ENCODE data around the genes ACSBG1 and CHRNA3.

GRCh38 chr15:78234299-78234987 is at the start of gene ACSBG1:
Gene ACSBG1 (minus strand): TSS chr15:78234565.
- PRO-cap = no peak
- RAMPAGE, long total RNA, 2 experiments = no peak in any of the 2 experiments

- PRO-cap = no peak
- RAMPAGE, long total RNA, 2 experiments = no peak in any of the 2 experiments
These were observed 14.5 kb upstream of the HYKK start for GRCh38 chr15:78492678-78493568.

GRCh38 chr15:78546486-78546747 is 6.2 kb downstream of the PSMA4 start:
- PRO-cap = no peak
- RAMPAGE, long total RNA, 2 experiments = no peak in any of the 2 experiments

DNA sequence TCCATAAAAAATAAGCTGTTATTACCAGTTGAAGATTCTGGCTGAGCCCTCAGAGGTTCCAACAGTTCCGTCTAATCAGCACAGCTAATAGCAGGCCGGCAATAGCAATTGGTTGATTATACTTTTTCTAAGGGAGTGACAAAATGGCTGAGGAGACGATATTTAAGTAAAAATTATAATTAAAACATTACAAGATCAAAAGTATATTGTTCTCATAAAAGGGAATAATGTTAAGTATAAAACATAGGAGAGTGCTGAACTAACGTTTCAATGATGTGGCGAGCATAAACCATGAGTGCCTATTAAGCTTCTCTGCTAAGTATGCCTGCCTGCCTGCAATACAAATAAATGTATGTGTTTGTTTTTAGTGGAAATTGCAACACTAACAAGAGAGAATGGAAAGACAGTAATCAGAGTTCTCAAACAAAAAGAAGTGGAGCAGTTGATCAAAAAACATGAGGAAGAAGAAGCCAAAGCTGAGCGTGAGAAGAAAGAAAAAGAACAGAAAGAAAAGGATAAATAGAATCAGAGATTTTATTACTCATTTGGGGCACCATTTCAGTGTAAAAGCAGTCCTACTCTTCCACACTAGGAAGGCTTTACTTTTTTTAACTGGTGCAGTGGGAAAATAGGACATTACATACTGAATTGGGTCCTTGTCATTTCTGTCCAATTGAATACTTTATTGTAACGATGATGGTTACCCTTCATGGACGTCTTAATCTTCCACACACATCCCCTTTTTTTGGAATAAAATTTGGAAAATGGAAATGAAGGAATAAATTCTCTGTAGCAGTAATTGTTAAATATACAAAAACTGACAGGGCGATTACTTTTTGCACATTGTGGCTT is 8.4 kb downstream of the PSMA4 start:
- PRO-cap = no peak
- RAMPAGE, long total RNA, 2 experiments = no peak in any of the 2 experiments

DNA sequence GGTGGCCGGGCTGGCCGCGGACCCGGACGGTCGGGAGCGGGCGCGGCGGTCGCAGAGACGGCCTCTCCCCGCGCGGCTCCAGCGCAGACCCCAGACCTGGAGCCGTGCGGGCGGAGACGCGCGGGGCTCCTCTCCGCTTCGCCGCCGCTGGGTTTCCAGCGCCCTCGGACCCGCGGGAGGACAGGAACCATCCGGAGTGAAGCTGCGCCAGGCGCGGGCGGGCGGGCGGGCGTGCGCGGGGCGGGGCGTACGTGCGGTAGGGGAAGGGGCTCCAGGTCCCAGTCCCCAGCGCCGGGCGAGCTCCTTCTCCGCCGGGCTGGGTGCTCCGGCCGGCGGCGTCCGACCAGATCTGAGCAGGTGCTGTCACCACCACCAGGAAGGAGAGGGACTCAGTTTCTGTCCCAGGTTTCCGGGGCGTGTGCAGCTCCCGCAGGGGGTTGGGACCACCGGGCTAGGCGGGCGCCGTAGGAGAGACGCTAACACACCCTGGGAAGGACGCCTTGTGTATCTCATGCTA is at the start of gene CHRNA3:
TSS of gene CHRNA3 (minus strand) at position 198 of the 517 bp plus-strand sequence.
- PRO-cap = no peak
- RAMPAGE, long total RNA, 2 experiments = no peak in any of the 2 experiments

- PRO-cap = no peak
- RAMPAGE, long total RNA, 2 experiments = no peak in any of the 2 experiments
These were observed 20.1 kb upstream of the CHRNB4 start for GRCh38 chr15:78660959-78661699.

DNA sequence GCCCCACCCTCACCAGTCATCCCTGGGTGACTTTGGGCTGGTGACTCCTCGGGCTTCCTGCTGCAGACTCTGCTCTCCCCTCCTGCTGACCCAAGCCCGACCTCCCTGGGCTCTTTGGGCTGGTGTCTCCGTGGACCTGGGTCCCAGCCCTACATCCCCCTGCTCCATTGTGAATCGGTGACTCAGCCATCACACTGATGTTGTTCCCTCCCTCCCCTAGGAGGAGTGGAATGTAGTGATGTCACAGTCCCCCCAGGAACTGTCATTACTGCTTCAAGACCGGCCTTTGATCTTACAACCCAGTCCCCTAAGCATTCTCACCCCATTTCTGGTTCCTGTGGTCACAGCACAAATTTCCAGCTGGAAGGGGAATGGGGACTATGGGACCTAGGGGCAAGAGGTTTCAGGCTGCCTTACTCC is 83.7 kb downstream of the ADAMTS7 start:
- PRO-cap = no peak
- RAMPAGE, long total RNA, 2 experiments = no peak in any of the 2 experiments

DNA sequence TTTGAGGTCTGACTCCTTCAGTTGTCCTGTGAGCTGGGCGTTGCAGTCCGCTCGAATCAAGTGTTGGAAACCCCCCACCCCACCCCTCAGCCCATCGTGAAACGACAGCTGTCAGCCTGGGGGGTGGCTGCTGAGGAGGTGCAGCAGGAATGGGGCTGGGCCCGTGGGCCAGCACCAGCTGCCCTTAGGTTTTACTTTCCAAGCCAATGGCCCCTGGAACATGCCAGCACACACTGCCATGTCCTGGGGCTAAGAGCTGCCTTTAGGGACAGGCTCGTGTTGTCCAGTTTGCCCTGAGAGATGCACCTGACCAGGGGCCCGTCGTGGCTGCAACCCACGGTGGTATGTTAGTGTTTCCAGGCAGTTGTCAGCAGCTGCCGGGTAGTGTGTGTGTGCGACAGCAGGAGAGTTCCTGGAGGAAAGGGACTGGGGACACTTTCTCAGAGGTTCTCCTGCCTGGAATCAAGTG is 56.3 kb downstream of the ADAMTS7 start:
- PRO-cap = no peak
- RAMPAGE, long total RNA, 2 experiments = no peak in any of the 2 experiments

GRCh38 chr15:78756966-78757593 is 54.2 kb downstream of the ADAMTS7 start:
- PRO-cap = no peak
- RAMPAGE, long total RNA, 2 experiments = no peak in any of the 2 experiments

- PRO-cap = no peak
- RAMPAGE, long total RNA, 2 experiments = no peak in any of the 2 experiments
These were observed 19.3 kb upstream of the ADAMTS7 start for GRCh38 chr15:78830431-78831059.

GRCh38 chr15:78872087-78872399 is 647 bp upstream of the MORF4L1 start:
- PRO-cap = no peak
- RAMPAGE, long total RNA, 2 experiments = no peak in any of the 2 experiments

DNA sequence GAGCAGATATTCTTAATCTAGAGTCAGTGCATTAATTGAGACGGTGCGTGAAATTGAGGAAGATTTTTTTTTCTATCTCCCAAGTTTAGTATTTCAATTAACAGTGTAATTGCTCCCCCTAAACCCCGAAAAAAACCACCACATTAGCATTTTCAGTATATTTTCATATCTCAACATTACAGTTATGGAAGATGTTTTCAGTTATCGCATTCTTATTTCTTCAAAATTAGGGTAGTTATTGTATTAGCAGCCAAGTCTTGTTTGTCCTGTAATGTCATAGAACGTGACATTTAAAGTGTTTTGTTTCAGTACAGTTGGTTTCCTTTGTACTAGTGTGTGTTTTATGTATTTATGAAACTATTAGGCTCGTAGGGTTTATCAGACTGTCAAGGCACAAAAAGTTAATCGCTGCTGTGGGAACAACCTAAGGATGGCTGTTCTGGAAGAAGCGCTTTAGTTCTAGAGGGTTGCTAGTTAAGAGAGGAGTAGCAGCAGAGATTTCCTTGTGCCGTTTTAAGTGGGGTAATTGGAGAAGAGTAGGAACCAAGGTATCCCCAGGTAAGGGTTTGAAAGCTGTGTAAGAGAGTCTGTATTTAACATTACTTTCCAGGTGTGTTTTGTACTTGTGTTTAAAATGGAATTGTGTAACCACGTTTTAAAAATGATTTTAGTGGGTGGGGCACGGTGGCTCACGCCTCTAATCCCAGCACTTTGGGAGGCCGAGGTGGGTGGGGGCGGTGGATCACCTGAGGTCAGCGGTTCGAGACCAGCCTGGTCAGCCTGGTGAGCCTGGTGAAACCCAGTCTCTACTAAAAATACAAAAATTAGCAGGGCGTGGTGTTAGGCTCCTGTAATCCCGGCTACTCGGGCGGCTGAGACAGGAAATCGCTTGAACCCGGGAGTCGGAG is 2.4 kb downstream of the MORF4L1 start:
- PRO-cap = no peak
- RAMPAGE, long total RNA, 2 experiments = no peak in any of the 2 experiments

DNA sequence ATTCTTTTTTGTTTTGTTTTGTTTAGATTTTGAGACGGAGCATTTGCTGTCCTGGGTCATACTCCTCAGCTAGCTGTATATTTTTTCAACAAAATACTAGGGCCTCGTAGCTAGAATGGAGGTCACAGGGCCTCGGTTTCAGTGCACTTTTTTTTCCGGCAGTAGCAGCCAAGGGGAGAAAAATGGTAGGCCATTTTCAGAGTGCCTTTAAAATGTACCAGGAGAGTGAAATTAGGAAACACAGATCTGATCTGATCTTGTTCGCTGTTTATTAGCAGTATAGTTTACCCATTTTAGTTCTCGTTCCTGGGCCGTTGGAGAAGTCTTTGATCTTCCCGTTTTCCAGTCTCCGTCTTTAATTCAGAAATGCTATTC is 3.7 kb downstream of the MORF4L1 start:
- PRO-cap = no peak
- RAMPAGE, long total RNA, 2 experiments = no peak in any of the 2 experiments

DNA sequence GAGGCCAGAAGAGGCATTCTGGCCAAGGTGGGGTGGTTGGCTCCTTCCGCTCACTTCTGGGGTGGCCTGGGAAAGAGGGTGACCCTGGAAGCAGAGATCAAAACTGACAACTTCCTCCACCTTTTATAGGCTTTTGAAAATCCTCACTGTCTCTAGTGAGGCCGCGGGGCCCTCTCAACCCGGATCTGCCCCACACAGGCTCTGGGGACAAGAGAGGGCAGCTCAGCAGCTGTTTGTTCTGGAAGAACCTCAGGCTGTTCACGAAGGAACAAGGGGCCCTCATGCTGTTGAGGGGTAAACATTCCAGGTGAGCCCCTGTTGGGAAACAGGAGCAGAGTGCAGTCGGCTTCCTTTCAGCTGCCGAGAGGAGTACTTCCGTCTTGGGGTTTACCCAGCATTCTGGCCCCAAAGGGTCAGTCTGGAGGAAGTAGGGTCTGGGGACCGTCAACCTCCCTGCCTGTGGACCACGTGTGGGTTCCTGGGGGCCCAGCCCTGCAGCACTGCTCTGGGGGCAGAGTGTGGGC is 49.0 kb upstream of the CTSH start:
- PRO-cap = no peak
- RAMPAGE, long total RNA, 2 experiments = no peak in any of the 2 experiments

GRCh38 chr15:79004294-79004860 is 59.5 kb upstream of the CTSH start:
- PRO-cap = no peak
- RAMPAGE, long total RNA, 2 experiments = no peak in any of the 2 experiments

- PRO-cap = no peak
- RAMPAGE, long total RNA, 2 experiments = no peak in any of the 2 experiments
These were observed 45.9 kb upstream of the RASGRF1 start for GRCh38 chr15:79136532-79136731.

DNA sequence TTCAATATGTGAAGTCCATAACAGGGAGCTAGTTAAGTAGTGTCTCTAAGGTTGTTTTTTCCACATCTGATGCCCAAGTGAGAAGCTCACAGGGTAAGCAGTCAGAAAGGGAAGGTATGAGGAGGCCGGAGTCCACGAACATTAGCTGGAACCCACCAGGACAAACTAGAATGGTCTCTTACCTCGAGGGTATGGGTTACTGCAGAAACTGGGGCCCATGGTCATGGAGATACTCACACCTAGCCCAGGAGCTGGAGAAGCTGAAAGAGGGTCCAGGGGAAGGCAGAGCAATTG is 75.0 kb downstream of the MINAR1 start:
- PRO-cap = no peak
- RAMPAGE, long total RNA, 2 experiments = no peak in any of the 2 experiments

- PRO-cap = no peak
- RAMPAGE, long total RNA, 2 experiments = no peak in any of the 2 experiments
These were observed 50.3 kb downstream of the MTHFS start for GRCh38 chr15:79846268-79847175.

DNA sequence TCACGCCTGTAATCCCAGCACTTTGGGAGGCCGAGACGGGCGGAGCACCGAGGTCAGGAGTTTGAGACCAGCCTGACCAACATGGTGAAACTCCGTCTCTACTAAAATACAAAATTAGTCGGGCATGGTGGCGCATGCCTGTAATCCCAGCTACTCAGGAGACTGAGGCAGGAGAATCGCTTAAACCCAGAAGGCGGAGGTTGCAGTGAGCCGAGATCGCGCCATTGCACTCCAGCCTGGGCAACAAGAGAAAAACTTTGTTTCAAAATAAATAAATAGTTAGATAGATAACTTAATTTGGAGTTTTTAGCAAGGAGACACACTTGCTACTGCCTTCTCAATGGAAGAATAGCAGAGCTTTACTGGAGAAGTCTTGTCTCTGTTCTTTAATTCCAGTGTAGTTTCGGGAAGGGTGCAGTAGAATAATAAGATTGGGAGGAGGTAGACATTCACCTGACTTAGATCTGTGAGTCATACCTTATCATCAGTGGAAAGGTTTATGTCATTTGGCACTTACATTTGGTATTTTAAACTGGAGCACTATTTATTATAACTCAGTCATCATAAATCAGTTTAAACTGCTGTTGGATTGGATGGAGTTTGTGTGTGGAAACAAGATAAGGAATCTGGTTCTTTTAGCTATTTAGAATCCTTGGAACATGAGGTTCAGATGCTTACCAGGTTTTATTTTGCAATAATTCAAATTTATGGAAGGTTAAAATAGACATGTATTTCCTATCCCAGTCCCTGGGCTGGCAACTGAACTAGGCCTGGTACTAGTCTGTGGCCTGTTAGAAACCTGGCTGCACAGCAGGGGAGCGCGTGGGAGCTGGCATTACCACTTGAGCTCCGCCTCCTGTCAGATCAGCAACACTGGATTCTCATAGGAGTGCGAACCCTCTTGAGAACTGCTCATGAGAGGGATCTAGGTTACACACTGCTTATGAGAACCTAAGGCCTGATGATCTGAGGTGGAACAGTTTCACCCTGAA is 34.3 kb downstream of the ZFAND6 start:
- PRO-cap = no peak
- RAMPAGE, long total RNA, 2 experiments = no peak in any of the 2 experiments

DNA sequence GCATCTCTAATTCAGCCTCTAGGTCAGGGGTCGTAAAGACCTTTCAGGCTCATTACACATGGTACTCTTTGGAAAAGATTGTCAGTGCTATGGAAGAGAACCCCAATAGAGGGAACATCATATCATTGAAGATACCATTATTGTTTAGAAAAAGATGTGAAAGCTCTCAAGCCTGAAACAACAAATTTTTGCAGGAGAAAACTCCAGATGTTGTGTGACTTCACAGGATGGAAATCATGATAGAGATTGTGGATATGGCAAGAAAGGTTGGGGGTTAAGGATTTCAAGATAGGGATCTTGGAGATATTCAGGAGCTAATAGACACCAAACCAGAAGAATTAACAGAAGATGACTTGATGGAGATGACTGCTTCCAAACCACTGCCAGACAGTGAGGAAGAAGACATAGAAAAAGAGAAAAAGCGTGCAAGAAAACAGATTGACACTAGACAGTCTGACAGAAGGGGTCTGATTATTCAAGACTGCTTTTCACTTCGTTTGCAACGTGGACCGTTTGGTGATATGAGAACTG is 18.3 kb upstream of the FAH start:
- PRO-cap = no peak
- RAMPAGE, long total RNA, 2 experiments = no peak in any of the 2 experiments

Measured in breast epithelium (tissue), 2 donors.